Myometrial cell (primary cell): ENCODE results near the genes KCND2, PTPRZ1 and AASS.

GRCh38 chr7:116559043-116560011, 34.5 kb downstream of the CAV1 start:
- RAMPAGE, long total RNA: no peak

DNA sequence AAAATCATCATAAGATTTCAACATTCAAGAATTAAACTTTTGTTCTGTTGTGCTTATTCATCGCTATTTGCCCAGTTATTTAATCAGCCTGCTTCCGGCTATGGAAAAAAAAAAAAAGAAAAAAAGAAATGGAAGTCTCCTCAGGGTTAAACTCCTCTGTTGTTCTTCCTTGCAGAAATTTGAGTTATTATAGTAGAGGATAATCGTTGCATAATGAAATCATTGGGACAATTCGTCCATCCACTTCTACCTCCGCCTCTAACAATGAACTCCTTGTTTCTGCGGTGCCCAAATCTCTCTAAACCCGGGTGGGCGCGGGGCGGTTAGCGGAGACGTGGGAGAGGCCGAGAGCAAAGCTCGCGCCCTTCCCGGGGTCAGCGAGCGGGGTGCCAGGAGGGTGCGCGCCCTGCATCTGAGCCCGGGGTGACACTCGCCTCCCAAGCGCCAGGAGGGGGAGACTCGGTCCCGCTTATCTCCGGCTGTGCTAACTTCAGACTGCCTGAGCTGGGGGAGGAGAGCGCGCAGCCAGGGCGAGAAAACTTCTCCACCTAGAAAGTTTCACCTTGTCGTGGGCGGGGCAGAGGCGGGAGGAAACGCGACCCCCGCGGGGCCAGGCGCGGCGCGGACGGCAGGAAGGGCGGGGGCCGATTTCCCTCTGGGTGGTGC, 397 bp upstream of the MET start:
- RAMPAGE, long total RNA: no peak

GRCh38 chr7:116726860-116727723, 55.1 kb downstream of the MET start:
- RAMPAGE, long total RNA: no peak

DNA sequence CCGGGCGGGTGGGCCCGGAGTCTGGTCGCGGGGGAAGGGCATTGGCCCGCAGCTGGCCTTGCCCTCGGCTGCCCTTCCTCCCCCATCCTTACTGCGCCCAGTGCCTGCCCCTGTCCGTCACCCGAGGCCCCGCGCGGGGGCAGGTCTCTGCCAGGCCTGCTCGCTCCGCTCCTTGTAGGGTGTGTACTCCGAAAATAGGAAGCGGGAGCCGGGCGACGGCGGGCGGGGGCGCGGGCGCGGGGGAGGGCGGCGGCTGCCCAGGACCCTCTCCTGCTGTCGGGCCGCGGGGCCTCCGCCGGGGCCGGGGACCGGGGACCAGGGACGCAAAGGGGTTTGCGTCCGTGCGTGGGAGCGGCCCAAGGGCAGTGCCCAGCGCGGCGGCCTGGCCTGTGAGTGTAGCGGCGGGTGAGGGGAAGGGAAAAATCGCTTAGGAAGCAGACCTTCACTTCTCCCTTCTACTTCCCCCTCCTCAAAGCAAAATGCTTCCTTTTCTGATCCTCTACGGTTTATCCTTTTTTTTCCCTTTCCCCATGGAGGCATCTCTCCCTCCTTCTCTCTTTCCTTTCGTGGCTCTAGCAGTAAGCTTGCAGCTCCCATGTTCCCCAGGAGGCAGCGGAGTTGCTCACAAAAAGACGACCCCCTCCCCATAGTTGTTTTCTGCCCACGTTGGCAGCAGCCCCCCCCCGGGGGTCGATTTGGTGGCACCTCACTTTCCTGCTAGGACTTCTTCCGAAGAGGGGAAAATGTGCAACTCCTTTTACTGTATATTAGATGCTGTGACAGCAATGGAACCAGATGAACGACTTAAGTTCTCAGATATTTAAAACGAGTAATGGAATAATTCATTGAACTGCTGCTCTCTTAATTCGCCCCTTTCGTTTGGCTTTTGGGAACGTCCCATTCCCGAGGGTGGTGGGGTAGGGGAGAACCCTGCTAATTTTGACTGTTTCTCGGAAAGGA, 592 bp downstream of the CAPZA2 start:
- RAMPAGE, long total RNA: no peak

DNA sequence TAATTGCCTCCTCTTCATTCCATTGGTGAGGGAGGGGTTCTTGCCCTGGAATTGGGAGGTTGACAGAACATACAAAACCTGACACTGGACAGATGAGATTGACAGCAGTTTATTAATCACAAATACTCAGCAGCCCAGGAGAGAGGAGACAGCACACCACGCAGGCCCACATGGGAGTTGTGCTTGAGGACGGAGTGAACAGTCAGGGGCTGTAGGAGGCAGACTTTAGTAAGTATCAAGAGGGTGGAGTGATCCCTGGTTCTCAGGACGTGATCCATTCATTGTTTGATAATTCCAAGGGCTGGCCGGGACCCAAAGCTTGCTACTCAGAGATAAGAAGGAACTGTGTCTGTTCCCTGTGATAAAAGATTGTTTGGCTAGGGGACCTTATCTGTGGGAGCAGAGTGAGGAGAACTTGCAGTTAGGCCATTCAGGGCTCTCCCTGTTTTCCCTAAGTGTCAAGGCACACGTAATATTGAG, 14.3 kb downstream of the CAPZA2 start:
- RAMPAGE, long total RNA: no peak

DNA sequence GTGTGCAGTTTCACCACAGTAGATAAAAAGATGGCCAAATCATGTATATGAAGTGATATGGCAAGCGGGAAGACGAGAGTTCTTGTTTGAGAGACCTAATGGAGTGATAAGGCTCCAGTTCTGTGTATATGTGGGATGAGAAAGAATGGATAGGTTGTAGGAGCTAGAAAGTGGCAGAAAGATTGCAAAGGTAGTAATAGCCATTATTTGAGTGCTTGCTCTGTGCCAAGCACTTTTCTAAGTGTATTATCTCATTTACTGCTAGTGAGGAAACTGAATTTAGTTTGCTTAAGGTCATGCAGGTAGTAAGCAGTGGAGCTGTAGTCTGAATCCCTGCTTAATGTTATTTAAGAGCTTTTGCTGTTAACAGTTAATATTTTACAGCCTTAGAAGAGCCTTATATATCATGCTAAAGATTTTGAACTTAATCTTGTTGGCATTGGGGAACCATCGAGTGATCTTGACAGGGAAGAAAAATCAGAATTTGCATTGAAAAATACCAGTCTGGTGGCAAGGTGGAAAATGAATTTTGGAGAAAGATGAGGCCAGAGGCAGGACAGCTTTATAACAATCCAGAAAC, 15.1 kb downstream of the CAPZA2 start:
- RAMPAGE, long total RNA: no peak

GRCh38 chr7:117112615-117113376, 159.5 kb downstream of the ST7 start:
- RAMPAGE, long total RNA: no peak

- RAMPAGE, long total RNA: no peak
Measured at GRCh38 chr7:117209453-117210140, 113.3 kb downstream of the WNT2 start.

DNA sequence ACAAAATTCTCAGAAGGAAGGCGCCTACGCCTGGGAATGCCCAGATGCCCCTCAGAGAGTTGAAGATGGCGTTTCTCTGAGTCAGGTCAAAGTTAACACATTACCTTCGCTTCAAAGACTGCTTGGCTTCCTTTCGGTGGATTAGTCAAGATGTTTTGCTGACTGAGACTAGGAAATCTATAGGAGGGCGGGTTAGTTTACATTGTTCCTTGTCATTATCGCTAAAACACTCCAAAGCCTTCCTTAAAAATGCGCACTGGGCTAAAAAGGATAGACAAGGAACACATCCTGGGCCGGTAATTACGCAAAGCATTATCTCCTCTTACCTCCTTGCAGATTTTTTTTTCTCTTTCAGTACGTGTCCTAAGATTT, 950 bp upstream of the CFTR start:
- RAMPAGE, long total RNA: no peak

DNA sequence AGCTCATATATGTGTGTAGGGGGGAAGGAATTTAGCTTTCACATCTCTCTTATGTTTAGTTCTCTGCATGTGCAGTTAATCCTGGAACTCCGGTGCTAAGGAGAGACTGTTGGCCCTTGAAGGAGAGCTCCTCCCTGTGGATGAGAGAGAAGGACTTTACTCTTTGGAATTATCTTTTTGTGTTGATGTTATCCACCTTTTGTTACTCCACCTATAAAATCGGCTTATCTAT, 1.2 kb downstream of the CFTR start:
- RAMPAGE, long total RNA: no peak

- RAMPAGE, long total RNA: no peak
Measured at GRCh38 chr7:117489811-117490095, 9.9 kb downstream of the CFTR start.

DNA sequence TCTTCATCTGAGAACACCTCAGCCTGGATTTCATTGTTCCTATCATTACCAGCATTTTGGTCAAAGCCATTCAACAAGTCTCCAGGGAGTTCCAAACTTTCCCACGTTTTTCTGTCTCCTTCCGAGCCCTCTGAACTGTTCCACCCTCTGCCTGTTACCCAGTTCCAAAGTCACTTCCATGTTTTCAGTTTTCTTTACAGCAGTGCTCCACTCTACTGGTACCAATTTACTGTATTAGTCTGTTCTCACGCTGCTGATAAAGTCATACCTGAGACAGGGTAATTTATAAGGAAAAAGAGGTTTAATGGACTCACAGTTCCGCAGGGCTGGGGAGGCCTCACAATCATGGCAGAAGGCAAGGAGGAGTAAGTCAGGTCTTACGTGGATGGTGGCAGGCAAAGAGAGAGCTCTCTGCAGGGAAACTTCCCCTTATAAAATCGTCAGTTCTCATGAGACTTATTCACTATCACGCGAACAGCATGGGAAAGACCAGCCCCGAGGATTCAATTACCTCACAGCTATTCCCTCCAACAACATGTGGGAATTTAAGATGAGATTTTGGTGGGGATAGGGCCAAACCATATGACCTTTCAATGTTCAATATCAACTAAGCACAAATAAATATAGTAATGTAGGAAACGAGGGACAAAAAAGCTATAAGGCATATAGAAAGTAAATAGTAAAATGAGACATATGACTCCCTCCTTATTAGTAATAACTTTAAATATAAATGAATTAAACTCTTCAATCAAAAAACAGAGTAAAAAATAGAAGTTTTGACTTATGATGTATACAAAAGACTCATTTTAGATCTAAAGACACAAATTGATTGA, 559.4 kb upstream of the KCND2 start:
- RAMPAGE, long total RNA: no peak

DNA sequence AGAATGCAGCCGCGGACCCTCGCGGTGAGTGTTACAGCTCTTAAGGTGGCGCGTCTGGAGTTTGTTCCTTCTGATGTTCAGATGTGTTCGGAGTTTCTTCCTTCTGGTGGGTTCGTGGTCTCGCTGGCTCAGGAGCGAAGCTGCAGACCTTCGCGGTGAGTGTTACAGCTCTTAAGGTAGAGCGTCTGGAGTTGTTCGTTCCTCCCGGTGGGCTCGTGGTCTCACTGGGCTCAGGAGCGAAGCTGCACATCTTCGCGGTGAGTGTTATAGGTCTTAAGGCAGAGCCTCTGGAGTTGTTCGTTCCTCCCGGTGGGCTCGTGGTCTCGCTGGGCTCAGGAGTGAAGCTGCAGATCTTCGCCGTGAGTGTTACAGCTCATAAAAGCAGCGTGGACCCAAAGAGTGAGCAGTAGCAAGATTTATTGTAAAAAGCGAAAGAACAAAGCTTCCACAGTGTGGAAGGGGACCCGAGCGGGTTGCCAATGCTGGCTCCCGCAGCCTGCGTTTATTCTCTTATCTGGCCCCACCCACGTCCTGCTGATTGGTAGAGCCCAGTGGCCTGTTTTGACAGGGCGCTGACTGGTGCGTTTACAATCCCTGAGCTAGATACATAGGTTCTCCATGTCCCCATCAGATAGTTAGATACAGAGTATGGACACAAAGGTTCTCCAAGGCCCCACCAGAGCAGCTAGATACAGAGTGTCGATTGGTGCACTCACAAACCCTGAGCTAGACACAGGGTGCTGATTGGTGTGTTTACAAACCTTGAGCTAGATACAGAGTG, 322.4 kb upstream of the KCND2 start:
- RAMPAGE, long total RNA: no peak

DNA sequence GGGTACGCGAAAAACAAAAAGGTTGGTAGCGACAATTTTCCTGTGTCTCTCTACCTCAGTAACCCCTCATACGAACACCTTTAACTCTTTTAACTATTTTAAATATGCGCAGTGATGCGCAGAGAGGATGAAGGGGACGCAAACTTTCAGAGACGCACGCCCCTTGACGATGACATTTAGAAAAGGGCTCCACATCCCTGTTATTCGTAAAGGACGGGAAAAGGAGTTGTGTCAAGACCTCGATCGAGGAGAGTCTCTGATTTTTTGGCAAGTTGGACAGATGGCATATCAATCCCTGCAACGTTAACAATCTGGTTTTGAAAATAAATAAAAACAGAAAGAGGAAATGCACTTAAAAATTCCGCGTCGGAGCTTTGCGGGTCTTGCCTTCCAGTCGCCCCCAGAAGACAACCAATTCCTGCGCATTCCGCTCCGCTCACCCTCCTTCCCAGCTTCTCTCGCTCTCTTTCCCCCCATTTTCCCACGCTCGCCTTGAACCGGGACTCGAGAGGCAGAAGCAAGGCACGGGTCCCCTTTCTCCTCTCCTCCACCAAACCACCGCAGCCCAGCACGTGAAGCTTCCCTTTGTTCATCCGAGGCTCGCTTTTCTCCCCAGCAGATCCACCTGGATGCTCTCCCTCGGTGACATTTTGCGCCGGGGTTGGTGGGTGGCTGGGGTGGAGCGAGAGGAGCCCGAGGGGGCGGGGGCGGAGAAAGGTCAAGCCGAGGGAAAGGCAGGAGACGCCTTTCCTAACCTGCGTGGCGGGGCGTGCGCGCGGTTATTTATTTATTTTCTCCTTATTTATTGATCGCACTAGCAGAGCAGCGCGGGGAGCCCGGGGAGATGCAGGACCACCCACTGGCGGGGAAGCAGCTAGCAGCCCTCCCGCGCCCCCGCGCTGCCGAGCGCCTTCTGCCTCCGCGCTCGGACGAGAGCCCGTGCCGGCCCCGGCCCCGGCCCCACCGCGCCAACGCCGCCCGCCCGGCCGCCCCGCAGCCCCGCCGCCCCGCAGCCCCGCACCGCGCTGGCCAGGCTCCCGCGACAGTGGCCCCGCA, at the start of gene KCND2:
TSS of gene KCND2 (plus strand) at position 751 of the 1,056 bp plus-strand sequence.
- RAMPAGE, long total RNA: no peak

GRCh38 chr7:120807344-120807812, 50.6 kb downstream of the TSPAN12 start:
- RAMPAGE, long total RNA: no peak

DNA sequence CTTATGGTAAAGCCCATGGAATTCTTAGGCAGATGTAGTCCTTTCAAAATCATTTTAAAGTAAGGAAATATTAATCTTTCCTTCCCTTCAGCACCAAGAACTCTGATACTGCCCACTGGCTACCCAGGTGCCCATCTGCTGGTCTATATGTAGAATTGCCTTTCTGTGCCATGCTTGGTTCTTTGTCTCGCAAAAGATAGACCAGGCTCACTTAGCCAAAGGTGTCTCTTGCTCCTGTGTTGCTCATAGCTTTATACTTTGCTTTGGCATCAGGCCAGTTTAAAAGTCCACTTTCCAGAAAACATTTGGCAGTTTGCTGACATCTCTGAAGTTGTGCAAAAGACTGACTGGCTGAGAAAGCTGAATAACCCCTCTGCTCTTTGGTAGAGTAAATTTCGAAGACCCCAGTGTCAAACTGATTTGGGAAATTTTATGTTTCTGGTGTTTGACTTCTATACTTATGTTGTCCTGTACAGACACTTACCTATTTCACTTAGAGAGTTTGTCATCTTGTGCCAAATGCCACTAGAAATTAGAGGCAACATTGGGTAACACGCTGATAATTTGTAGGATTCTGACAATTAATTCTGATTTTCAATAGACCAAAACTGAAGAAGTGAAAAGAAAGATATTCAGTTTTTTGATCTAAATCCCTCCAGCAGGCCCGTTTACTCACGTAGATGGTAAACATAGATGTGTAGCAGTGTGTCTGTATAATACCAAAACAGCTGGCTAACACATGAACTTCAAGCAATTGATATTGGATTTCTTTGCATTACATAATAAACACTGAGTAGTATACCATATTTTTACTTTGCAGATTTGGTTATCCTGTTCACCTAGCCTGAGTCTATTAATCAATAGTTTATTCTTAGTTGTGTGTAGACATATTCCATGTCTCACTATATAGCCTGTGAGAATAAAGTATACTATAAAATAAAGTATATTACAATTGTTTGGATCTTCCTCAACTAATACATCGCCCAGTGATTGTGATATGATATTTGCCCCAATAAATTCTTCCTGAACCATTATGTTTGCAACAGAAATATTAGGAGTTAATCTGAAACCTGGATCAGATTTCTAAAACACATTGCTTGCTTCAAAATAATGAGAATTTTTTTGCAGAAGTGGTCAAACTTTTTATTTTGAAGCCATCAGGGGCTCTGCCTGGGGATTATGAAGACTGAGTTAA, 91.2 kb downstream of the CPED1 start:
- RAMPAGE, long total RNA: no peak

DNA sequence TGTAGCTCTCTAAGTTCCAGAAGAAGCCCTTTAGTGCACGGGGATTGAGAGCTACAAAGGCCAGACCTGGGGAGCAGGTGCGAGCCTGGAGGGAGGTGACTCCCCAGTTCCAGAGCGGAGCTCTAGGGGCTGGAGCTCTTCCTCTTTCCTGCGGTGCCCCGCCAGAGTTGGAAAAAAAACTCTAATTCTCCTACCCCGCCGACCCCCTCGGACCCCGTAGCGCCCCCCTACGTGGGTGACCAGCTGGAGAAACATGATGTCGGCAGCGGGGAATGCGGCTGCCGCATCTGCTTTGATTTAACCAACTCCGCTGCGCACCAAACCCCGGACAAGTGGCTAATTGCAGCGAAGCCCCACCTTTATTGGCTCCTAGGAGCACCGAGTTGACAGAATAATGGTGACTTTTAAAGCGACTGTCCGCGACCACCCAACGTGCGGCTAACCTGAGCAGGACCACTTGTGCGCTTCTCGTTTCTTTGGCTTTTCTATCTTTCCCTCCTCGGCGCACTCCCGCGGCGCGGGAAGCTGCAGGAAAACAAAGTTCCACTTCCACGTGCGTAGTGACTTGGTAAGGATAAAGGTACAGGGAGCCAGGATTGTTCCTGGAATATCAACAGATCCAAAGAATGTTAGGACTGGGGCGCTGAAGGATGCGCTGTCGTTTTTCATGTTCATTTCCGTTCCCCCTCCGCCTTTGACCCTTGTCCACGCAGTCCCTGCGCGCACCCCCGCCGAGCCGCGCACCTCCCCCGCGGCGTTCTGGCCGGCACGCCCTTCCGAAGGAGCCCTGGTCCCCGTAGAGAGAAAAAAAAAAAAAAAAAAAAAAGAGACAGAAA, 1.3 kb downstream of the WNT16 start:
- RAMPAGE, long total RNA: no peak

GRCh38 chr7:121620796-121621345, 224.8 kb upstream of the FAM3C start:
- RAMPAGE, long total RNA: no peak

GRCh38 chr7:121872607-121873335, at the start of gene PTPRZ1:
Gene PTPRZ1, plus strand, starts transcription at chr7:121873161.
- RAMPAGE, long total RNA: no peak

GRCh38 chr7:122143659-122144332, at the start of gene AASS:
Gene AASS, minus strand, starts transcription at chr7:122144249.
- RAMPAGE, long total RNA: no peak